ENCODE measurements around a stretch of chr3.

DNA sequence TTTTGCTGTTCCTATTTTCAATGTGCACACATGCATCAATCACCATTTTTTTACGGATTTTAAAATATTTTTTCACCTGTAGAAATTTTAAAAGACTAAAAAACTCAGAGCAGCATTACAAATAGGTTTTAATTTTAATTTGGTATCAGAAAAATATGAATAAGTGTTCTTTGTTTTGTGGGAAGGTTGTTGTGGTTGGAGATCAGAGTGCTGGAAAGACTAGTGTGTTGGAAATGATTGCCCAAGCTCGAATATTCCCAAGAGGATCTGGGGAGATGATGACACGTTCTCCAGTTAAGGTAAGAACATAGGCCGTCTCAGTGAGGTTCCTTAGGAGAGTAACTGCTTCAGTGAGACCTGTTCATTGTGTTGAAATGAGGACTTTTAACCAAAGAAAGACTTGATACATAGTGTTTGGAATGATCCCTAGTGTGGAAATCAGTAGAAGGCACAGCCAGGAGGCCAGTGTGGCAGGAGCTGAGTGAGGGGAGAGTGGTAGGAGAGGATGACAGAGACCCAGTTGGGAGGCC lies 44.8 kb downstream of the OPA1 start:
- RAMPAGE, long total RNA, result no peak
- RRBS, result no CpG with 5 or more reads among the region's 4 CpGs

- RAMPAGE, long total RNA, result no peak
- RRBS, result no CpG with 5 or more reads among the region's 7 CpGs
Measured at GRCh38 chr3:193742513-193743232, 149.7 kb downstream of the OPA1 start.

DNA sequence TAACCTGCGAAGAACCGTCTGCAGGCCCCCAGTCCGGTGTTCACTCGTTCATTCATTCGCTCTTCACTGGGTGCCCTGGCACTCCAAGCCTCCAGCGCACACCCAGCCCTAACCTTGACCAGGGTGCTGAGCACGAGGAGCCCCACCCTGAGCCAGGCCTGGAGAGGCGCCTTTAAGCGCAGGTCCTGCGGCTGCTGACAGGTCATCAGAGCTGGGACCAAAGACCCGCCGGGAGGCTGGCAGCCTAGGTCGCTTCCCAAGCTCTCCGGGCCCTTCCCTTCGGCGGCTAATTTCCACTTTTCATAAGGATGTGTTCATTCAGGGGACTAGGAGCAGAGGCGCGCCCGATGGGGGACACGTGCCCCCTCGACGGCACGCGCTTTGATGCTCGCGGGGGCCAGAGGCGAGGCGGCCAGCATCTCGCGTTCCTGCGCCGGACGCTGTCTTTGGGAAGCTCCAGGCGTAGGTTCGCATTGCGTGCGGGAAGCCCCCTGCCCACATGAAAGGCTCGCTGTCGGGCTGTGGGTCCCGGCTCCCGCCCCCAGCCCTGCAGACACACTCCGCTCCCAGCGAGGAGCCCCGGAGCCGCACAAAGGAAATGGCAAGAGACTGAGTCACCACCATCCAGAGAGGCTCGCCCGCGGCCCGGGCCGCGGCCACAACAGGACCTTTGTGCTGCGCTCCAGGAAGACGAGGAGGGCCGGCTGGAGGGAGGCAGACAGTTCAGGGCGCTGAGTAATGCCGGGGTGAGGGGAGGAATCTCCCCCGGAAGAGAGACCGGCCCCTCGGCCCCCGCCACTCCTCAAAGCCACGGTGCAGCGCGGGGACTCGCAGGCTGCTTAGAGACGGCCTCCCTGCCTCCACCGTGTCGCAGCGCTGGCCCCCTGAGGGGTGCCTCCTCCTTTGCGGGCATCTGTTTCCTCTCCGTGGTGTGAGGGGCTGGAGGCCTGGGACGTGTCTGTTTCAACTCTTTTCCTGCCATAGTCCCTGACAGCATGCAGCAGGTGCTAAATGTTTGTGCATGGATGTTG lies 266.4 kb upstream of the HES1 start:
- RAMPAGE, long total RNA, result no peak
- RRBS, result 3% methylated on average over 20 of the region's 71 CpGs

GRCh38 chr3:193884475-193885156 lies 251.3 kb upstream of the HES1 start:
- RAMPAGE, long total RNA, result no peak
- RRBS, result no CpG with 5 or more reads among the region's 6 CpGs

DNA sequence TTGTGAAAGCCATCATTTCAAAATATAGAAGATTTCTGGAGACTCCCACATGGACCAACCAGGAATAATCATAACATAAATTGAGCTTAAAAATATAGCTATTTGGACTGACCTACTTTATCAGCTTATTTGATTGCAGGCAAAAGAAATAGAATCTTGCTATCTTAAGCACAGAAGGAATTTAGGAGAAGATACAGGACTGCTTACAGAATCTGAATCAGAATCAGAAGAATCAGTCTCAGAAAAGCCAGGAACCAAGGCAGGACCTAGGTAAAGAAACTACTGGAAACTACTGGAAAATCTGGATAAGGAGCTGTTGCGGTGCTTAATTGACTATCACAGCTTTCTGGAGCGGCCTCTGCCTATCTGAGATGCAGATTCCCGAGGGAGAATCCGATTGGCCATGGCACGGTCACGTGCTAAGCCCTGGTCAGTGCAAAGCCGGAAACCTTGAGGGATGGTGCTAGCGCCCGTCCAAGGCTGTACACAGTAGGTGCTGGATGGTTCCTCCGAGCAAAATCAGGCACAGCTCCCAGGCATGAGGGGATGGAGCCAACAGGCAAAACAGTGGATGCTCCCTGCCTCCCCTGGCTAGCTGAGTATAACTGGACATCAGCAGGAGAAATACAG lies 238.8 kb upstream of the HES1 start:
- RAMPAGE, long total RNA, result no peak
- RRBS, result no CpG with 5 or more reads among the region's 10 CpGs

GRCh38 chr3:193938526-193939125 lies 197.3 kb upstream of the HES1 start:
- RAMPAGE, long total RNA, result no peak
- RRBS, result no CpG with 5 or more reads among the region's 7 CpGs

DNA sequence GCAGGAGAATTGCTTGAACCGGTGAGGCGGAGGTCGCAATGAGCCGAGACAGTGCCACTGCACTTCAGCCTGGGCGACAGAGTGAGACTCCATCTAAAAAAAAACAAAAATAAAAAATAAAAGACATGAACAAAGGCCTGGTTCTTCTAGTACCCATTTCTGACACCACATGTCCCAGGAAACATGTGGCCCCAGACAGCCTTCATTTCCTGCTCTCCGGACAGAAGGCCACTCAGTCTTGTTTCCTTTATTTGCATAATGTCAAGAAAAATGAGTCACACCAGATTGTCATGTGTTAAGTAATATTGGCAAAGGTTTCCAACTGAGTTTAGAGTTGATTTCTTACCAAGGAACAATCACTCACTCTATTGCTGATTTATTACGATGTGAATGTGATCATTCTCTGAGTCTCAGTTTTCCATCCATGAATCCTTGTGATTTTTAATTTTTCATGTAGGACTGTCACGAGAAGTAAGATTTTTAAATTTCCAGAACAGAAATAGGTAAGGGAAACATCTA lies 130.8 kb upstream of the HES1 start:
- RAMPAGE, long total RNA, result no peak
- RRBS, result no CpG with 5 or more reads among the region's 8 CpGs

DNA sequence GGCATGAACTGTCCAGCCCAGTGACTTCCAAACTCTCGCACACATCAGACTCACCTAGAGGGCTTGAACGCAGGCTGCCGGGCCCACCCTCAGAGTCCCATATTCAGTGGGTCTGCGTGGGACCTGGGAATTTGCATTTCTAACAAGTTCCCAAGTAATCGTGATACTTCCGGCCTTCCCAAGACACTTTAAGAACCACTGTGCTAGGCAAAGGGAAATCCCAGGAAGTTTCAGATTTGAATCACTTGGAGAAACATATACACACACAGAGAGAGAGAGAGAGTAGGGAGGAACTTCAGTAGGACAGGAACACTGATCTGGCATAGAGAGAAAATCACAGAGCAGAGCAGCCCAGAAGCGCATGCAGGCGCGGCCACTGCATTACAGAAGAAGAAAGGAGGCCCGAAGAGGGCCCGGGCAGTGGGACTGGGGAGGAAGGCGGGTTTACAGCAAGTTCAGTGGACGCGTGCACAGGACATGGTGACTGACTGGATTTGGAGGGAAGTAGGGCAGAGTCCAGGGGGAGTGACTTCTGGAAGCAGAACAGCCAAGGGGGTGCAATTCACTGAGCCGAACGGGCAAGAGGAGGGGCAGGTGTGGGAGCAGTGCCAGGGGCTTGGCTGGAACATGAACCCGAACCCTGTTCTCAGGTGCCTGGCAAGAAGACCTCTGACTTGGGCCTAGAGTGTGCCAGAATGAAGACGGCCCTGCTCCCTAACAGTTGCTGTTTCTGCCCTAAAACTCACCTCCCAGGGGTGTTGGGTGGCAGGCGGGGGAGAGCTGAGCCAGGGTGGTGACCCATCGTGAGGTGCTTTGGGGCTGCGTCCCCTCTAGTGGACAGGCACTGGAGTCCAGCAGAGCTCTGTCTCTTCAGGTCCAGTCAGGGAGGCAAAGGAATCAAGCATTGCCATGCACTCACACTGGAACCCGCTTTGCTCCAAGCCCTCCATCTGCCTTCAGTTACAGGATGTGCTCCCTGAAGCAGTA lies 101.4 kb upstream of the HES1 start:
- RAMPAGE, long total RNA, result no peak
- RRBS, result 59% methylated on average over 3 of the region's 22 CpGs

DNA sequence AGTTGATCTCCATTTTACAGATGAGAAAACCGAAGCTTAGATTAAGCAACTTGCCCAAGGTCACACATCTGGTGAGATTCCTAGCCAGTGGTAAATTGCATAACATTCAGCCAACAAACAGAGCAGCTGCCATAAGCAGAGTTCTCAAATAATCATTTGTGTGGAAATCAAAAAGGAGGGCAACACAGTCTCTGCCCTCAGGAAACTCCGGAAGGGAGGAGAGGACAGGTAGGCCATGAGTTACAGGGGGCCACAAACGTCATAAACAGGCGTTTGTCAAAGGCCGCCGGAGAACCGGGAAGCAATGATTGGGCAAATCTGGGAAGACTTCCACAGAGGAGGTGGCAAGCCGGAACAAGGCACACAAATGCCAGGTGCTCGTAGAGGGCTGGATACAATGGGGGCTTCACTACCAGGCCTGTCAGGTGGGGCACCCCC lies 66.0 kb upstream of the HES1 start:
- RAMPAGE, long total RNA, result no peak
- RRBS, result 90% methylated on average over 1 of the region's 9 CpGs

- RAMPAGE, long total RNA, result no peak
- RRBS, result 2% methylated on average over 14 of the region's 19 CpGs
Measured at GRCh38 chr3:194134708-194134893, 1.3 kb upstream of the HES1 start.

DNA sequence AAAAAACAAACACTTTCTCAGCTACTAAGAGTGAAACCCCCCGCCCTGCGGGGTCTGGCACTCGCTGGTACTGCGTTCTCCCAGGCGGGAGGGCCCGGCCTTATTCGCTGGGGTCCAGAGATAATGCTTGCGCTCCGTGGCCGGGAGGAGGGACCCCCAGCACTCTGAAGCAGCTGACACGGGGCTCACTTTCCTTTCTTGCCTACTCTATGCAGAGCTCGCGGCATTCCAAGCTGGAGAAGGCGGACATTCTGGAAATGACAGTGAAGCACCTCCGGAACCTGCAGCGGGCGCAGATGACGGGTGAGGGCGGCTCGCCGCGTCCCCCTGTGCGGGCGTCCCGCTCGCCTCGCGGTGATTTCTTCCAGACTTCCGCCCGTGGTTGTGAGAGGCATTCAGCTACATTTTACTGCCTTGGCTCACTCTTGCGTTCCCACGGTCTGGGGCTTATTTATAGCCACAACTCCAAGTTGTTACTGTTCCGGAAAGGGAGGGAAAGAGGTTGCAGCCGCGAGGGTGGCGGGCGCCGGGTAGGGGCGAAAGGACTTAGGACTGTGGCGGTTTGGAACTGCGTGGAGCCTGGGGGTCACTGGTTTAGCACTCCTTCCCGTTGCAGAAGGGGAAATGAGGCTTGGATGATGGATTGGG lies 922 bp downstream of the HES1 start:
- RAMPAGE, long total RNA, result no peak
- RRBS, result 2% methylated on average over 9 of the region's 42 CpGs

DNA sequence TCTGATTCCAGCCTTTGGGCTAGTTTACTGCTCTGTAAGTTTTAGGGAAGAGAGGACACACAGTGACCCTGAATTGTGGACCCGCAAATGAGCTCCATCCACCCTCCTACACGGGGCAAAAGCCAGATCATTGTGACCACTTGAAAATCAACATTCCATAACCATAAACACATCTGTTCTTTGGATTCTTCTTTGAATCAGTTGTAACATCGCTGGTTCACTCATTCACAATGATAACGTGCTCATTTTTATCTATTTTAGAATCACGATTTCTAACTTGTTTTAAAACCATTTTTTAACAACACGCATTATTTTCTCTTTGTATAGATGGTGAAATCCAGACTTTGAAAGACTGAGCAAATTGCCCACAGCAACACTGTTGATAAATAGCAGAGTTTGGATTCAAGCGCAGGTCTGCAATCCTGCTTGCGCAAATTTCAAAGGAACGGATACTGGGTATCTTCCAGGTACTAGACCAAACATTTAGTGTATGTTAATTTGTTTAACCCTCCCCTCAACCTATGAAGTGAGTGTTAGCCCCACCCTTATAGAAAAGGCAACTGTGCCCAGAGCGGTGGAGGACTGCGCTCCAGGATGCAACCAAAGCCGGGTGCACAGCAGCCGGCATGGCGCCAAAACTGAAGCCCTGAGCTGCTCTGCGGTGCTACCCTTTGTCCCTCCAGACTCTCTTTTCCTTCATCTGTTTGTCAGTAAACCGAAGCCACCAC lies 103.9 kb downstream of the CPN2 start:
- RAMPAGE, long total RNA, result no peak
- RRBS, result no CpG with 5 or more reads among the region's 16 CpGs

DNA sequence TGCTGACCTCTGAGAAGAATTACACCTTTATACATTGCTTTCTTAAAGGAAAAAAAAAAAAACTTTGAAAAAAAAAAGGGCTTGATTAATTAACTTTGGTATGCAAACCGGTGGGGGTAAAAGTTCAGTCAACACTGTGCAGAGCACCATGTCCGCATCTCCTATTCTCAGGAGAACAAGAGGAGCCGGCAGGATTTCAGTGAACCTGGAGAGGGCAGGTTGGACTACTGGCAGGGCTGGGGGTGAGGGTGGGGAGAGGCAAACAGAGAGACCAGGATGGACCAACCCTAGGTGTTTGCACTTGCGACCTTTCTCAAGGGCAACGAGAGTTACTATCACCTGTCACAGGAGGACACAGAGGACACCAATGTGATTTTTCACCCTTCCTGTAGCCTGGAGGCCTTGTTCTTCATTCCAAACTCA lies 89.7 kb downstream of the CPN2 start:
- RAMPAGE, long total RNA, result no peak
- RRBS, result 78% methylated on average over 3 of the region's 5 CpGs

- RAMPAGE, long total RNA, result no peak
- RRBS, result no CpG with 5 or more reads among the region's 3 CpGs
Measured at GRCh38 chr3:194268355-194268554, 82.9 kb downstream of the CPN2 start.

DNA sequence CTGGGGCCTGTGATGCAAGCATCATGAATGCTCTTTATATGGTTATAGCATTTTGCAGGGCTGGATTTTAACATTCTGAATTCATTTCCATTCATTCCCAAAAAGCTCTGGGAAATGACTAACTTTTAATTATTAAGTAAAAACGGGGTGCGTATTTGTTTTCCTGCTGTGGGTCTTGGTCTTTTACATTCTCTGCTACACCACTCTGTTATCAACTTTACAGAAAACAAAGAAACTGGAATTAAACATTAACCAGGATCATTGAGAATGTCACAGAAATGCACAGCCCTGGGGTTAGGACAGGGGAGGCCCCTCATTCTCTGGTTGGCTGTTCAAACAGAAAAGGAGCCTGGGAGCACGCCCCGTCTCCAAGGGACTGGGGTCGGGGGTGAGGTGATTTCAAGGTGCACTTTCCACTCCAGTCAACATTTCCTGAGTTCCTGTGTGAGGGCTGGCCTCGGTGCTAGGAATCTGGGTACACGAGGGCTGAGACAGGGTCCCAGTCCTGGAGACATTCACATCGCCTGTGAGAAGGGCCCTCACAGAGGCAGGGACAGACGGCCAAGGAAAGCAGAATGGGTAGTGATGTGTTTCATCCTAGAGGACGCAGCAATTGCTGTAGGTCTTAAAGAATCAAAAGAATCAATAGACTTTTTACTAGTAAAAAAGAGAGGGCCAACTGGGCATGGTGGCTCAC lies 30.4 kb downstream of the CPN2 start:
- RAMPAGE, long total RNA, result no peak
- RRBS, result no CpG with 5 or more reads among the region's 10 CpGs

GRCh38 chr3:194424991-194425626 lies 26.0 kb upstream of the GP5 start:
- RAMPAGE, long total RNA, result no peak
- RRBS, result no CpG with 5 or more reads among the region's 8 CpGs

- RAMPAGE, long total RNA, result no peak
- RRBS, result no CpG with 5 or more reads among the region's 8 CpGs
Measured at GRCh38 chr3:194461954-194462563, 24.7 kb downstream of the ATP13A3 start.

DNA sequence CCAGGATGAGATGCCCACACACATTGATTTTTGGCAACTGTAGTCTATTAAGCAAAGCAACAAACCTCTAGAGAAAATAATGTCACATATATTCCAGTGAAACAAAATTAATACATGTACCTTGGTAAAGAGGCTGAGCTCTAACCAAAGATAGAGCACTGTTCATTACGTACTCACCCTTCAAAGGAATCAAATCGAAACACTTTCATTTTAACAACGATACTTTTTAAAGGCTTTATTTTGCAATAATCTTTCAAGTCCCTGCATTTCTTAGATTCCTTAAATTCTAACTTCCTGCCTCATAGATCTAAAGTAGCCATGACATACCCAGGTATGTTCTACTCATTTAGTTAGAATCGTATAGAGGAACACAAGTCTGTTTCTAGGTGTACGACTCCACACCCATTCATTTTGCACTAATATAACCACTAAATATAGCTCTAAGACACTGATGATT lies 1.5 kb downstream of the ATP13A3 start:
- RAMPAGE, long total RNA, result no peak
- RRBS, result no CpG with 5 or more reads among the region's 5 CpGs

- RAMPAGE, long total RNA, result no peak
- RRBS, result no CpG with 5 or more reads among the region's 1 CpG
Measured at GRCh38 chr3:194488388-194488643, 1.5 kb upstream of the ATP13A3 start.

- RAMPAGE, long total RNA, result no peak
- RRBS, result no CpG with 5 or more reads among the region's 19 CpGs
Measured at GRCh38 chr3:194622567-194623025, 10.6 kb downstream of the TMEM44 start.

Data from epithelial cell of alveolus of lung (primary cell).